ENCODE measurements around the genes NR1I2 and ARGFX.

GRCh38 chr3:119329401-119330408 is 35.5 kb downstream of the ARHGAP31 start:
- PRO-cap: no peak

GRCh38 chr3:119349175-119350058 is 55.2 kb downstream of the ARHGAP31 start:
- PRO-cap: no peak

DNA sequence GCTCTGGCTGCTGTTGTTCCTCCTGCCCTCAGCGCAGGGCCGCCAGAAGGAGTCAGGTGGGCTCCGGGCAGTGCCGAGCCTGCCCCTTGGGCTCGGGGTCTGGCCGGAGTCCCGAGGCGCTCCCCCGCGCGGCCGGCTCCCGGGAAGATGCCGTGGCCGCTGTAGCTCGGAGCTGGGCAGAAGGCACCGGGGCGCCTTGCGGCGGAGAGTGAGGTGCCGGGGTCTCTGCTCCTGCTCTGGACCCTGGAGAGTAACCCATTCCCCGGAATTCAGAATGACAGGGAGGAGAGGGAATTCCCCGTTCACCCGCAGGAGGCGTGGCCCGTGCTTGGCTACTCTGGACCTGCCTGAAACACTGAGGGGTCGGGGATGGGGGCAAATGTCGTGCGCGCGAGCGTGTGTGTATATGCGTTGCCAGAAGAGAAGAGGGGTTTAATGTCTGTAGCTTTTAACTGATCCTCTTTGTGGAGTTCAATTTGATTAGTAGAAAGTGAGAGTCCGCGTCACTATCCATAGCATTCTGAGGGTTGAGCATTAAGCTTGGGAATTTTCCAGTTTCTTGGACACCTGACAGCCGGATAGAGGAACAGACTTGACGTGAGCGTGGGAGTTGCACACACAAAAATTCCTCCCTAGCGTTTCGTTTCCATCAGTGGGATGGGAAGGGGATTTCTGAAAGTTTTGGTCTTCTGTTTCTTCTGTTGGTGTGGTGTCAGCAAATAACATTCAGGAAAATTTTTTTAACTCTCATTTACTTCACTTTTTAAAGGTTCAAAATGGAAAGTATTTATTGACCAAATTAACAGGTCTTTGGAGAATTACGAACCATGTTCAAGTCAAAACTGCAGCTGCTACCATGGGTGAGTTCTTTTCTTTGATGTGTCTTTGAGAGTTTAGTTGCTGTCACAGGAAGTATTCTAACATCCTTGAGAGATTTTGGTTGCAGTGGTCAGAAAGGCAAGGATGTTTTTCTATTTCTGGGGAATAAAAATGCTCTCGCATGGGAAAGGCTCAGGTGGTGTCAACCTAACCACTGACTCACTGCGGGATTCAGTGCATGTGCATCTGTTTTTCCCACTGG is 628 bp downstream of the POGLUT1 start:
- PRO-cap: no peak

- PRO-cap: unidirectional peak, minus-strand start at chr3:119700659
Observed at GRCh38 chr3:119700407-119700922, 2.4 kb upstream of the CFAP91 start.

- PRO-cap: no peak
Observed at GRCh38 chr3:119716976-119717595, 14.3 kb downstream of the CFAP91 start.

GRCh38 chr3:119781317-119782332 is at the start of gene NR1I2:
NR1I2 (plus strand) TSS chr3:119782101.
- PRO-cap: no peak

- PRO-cap: no peak
Observed at GRCh38 chr3:120102434-120103264, 8.4 kb upstream of the GSK3B start.

GRCh38 chr3:120348029-120348419 is 1.1 kb downstream of the LRRC58 start:
- PRO-cap: no peak

GRCh38 chr3:120417010-120417898 is 33.5 kb downstream of the FSTL1 start:
- PRO-cap: unidirectional peak, plus-strand start at chr3:120417511

- PRO-cap: no peak
Observed at GRCh38 chr3:120446023-120446792, 4.6 kb downstream of the FSTL1 start.

- PRO-cap: no peak
Observed at GRCh38 chr3:120567772-120568687, 28.1 kb upstream of the NDUFB4 start.

DNA sequence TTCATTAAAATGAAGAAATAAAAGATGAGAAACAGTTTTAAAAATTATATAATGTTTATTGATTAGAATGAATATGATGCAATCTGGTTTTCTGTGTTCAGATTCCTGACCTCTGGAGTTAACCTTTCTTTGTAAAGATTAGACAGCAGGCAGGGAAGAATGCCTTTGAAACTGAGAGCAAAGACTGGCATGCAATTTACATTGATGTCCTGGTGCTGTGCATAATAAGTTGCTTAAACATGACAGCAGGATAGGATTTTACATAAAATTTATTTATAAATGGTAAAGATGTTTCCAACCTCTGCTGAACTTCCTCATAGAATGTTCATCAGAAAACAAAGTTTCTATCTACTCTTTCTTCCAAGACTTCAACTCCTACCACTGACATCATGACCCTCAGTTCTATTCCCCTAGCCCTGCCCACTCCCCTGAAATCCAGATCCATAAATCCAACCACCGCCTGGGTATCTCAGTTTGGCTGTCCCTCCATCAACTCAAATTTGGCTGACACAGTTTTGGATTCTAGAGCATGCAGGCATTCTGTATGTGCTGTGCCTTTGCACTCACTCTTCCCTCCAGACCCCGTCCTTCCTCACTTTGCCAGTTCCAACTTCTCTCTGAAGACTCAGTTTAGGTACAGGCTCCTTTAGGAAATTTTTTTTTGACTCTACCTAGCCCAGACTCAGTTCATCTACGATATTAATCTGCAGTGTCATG is 1.6 kb downstream of the HGD start:
- PRO-cap: no peak

DNA sequence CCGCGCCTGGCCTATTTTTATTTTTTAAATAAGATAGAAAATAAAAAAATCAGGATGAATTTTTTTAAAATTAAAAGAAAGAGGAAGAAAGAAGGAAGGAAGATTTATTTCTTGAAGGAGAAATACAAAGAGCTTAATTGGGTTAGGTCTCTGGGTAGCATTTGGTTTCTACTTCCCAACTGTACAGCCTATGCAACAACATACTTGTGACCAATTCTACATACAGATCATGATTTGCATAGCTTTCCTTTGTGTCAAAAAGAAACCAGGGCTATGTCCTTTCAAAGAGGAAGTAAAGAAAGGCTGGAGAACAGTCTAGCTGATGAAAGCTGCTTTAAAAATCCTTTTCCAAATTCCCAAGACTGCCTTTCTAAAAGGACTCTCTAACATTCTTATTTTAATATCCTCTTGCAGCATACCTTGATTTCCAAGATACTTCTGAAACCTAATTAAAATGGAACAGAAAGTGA is 6.1 kb upstream of the HGD start:
- PRO-cap: no peak

GRCh38 chr3:120855755-120856422 is 52.1 kb upstream of the STXBP5L start:
- PRO-cap: no peak

DNA sequence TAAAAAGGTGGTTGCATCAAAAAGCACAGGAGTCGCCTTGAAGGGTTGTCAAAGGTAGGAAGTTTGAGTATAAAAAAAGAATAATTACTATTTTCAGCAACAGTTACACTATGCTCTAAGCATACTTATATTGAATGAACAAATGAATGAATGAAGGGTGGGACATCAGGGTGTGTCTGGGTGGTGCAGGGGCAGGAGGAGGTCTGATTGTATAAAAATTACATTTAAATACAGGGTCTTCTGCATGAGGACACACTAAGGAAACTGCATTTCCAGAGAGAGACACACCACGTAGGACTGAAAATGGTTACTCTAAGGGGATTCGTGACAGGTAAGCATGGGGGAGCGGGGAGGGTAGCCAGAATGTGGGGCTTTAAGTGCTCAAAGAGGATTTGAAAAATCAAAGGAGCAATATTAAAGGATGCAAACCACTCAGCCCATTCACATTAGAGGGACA is at the start of gene ARGFX:
TSS of gene ARGFX (plus strand) at position 267 of the 457 bp plus-strand sequence.
- PRO-cap: no peak

DNA sequence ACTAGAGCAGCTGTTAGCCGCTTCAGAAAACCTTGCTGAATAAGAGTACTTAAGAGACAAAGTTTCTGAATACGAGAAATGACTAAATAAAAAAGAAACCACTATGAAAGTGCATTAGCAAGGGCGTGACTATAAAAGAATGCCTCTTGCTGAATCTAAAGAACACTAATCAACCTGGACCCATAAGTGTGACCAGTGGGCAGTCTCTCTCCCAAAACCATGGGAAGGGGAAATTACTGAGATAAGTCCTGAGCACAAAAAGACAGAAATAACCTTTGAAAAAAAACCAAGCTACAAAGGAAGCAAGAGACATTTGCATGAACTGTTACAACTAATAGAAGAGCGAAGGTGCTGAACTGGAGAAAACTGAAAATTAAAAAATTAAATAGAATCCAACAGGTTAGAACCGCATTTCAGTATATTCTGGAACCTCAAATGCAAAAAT is 41.6 kb downstream of the IQCB1 start:
- PRO-cap: no peak

DNA sequence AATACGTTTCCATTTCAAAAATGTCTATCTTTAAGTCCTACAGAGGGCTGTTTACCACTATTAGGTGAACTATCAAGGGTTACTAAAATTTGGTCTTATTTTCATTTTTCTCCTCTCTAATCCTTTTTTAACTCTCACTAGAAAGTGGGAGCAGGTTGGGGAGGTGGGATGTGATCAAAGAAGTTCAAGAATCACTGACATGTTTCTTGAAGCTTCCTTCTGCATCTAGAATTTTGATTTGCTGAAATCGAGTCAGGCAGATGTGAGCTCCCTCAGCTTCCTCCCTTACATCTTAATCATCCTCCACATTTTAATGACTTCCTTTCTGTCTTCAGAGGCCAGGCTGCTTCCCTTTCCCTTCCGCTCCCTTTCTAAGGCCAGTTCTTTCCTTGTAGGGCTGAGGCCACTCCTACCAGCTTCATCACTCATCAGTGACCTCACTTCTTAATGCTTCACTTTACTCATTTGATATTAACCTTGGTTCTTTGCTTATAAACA is 24.2 kb downstream of the ILDR1 start:
- PRO-cap: no peak

GRCh38 chr3:122417065-122417937 is 1.4 kb upstream of the WDR5B start:
- PRO-cap: no peak

DNA sequence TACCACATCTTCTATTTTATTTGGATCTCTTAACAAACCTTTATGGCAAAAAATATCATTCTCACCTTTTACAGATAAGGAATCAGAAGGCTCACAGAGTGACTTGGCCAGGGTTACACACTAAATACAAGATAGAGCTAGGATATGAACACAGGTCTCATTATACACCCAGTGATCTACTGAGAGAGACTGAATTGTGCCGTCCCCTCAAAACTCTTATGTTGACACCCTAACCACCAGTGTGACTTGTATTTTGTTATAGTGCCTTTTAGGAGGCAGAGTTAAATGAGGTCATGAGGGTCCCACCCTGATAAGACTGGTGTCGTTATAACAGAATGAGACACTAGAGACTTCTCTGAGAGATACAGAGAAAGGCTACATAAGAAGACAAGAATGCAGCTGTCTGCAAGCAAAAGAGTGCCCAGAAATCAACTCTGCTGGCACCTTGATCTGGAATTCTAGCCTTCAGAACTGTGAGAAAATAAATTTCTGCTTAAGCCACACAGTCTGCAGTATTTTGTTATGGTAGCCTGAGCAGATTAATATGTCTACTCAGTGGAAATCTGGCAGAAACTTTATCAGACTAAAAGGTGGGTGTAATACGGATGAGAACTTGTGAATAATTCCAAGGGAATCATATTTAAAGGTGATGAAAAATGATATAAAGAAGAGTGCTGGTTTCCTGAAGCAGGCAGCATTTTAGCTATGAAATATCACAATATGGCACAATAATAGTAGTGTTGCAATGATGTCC is 12.5 kb downstream of the KPNA1 start:
- PRO-cap: unidirectional peak, minus-strand start at position 214 of the sequence

GRCh38 chr3:122555405-122555856 is 8.7 kb downstream of the PARP9 start:
- PRO-cap: no peak

Measured in left lung (tissue), 1 donor.